Neuron (in vitro differentiated cells): ENCODE results near the genes NAPB, CSTL1 and CST7.

DNA sequence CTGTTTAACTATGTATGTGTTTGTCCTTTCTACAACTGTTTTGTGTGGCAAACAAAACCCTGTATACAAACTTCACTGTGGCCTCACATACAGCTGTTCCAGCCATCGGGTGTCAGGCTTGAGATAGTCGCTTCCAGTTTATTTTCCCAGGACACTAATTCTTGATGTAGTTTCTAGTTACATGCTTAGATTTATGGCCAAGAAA lies 64.0 kb downstream of the KIZ start:
- PRO-cap = no peak

DNA sequence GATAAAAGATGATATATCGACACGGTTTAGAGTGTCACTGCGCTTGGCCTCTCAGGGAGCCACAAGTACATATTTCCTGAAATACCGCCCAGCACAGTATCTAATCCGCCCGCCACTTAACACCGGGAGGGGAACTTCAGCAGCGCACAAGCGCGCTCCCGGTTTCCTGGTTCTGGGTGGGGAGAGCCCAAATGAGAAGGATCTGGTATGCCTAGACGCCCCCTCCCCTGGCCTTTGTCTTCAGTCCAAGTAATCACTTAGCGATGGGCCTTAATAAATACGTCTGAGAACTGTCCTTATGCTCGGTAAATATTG lies 7.1 kb downstream of the NKX2-2 start:
- PRO-cap = no peak

DNA sequence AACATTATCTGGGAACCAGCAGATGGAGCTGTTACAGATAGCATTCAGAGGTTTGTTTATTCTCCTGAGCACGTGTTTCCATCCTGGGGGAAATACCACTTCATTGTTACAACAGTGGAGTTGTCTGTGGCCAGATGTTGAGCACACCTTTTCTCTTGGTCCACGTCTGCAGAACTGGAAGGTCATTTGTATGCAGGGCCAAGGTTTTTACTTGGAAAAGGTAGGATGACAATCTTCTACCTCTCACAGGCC lies 16.1 kb upstream of the NKX2-2 start:
- PRO-cap = no peak

- PRO-cap = no peak
These were observed 14.0 kb downstream of the FOXA2 start for GRCh38 chr20:22570323-22570885.

GRCh38 chr20:22574847-22575918 lies 9.2 kb downstream of the FOXA2 start:
- PRO-cap = no peak

- PRO-cap = no peak
These were observed 179.2 kb upstream of the FOXA2 start for GRCh38 chr20:22763560-22764050.

DNA sequence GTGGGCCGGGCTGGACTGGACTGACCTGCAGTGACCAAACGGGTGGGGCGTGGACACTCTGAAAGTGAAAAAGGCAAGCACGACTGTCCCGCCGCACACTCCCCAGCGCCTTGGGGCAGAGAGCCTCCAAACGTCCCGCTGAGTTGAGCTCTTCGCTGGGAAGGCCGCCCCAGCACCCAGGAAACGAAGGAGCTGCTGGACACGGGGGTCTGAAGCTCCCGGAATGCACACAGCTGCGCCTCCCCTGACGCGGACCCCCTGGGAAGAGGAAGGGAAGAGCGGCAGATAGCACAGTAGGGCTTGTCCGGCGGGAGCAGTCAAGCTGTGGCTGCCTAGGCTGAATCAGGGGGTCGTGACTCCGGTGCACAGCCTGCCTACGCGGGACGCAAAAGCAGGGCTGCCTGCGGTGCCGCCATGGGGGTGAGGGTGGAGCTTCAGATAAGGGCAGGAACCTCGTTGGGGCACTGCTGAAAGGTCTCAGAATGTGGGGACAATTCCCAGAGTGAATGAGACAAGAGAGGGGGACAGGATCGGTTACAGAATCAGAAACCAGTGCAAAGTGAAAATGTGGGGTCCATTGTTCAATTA lies 1.8 kb upstream of the THBD start:
- PRO-cap = no peak

GRCh38 chr20:23082659-23083331 lies 3.3 kb downstream of the CD93 start:
- PRO-cap = no peak

GRCh38 chr20:23085604-23086160 lies 442 bp downstream of the CD93 start:
- PRO-cap = no peak

DNA sequence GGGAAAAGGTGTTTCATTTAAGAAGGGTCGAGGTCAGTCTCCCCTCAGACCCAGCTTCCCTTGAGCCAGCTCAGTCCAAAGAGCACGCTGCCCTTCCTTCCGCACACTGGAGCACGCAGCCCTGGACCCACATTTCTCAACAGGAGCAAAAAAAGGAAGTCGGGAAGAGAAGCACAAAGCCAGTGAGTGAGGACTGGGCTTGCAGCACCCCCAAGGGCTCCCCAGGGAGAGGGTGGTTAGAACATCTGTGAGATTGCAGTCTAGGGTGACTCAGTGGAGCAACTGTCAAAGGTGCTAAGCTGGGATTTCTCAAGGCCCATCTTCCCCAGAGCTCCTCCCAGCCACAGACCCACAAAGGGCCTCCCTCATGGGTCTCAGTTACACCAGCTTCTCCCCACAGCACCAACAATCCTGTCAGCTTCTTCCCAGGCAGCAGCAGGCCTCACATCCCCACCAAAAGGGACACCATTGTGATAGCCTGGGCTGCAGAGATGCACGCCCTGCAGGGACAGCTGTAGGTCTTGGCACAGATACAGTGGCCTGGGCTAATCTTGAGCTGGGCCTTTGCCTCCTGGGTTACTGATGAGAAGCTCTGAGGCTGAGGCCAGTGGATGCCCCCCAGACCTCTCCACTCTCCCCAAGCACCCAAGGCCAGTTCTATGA lies 39.6 kb upstream of the CD93 start:
- PRO-cap = no peak

DNA sequence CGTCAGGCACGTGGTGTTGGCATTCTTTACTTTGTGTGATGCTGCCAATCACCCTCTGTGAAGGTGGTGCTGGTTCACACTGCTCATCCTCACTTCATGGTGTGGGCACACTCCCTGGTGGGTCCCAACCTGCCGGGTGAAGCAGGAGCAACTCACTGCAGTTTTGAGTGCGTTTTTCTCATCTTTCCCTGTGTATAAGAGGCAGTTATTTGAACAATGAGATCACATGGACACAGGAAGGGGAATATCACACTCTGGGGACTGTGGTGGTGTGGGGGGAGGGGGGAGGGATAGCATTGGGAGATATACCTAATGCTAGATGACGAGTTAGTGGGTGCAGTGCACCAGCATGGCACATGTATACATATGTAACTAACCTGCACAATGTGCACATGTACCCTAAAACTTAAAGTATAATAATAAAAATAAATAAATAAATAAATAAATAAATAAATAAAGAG lies 53.6 kb upstream of the CD93 start:
- PRO-cap = no peak

GRCh38 chr20:23149997-23150574 lies 64.0 kb upstream of the CD93 start:
- PRO-cap = no peak

GRCh38 chr20:23156034-23156482 lies 69.9 kb upstream of the CD93 start:
- PRO-cap = no peak

- PRO-cap = no peak
These were observed 103.8 kb upstream of the NXT1 start for GRCh38 chr20:23246449-23247621.

- PRO-cap = bidirectional peak, plus-strand start at chr20:23421583, minus-strand start at chr20:23421373
These were observed at the start of gene NAPB for GRCh38 chr20:23421091-23421824. Gene NAPB (minus strand): TSS chr20:23421488.

- PRO-cap = no peak
These were observed at the start of gene CSTL1 for GRCh38 chr20:23439567-23439816. Gene CSTL1 (plus strand): TSS chr20:23439685.

GRCh38 chr20:23602164-23602554 lies 3.6 kb downstream of the CST9 start:
- PRO-cap = no peak

DNA sequence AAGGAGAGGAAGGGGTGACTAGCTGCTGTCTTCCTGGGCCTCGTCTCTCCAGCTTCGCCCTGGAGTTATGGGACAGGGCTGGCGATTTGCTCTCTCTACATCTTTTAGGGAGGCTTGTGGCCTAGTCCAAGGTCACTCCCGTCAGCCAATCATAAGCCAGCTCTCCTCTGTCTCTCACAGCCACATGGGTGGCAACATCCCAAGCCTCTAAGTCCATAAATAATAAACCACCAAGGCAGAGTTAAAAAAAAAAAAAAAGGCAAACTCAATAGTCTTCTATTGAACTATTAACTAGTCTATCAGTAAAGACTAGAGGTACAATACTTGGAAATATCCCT lies 7.3 kb downstream of the CST3 start:
- PRO-cap = no peak

DNA sequence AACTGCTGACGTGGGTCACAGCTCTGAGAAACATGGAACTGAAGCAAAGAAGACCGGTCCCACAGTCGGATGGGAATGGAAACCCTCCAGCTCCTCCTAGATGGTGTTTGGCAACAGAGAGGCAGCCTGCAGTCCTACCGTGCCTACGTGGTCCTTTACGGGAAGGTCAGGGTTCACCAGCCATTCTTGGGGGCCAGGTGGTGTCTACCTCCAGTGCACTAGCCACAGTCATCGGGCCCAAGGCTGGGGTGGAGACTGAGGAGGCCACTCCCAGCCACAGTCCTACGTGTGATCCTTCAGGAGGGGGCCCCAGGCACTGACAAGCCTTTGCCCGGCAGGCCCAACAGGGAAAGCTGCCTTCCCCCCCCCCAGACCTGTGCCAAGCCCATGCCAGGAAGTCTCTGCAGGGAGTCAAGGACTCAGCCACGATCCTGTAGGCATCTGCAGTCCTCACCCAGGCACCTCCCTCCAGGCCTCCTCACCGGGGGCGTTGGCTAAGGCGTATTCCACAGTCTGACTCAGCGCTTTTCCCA lies 203.1 kb upstream of the CST7 start:
- PRO-cap = no peak

DNA sequence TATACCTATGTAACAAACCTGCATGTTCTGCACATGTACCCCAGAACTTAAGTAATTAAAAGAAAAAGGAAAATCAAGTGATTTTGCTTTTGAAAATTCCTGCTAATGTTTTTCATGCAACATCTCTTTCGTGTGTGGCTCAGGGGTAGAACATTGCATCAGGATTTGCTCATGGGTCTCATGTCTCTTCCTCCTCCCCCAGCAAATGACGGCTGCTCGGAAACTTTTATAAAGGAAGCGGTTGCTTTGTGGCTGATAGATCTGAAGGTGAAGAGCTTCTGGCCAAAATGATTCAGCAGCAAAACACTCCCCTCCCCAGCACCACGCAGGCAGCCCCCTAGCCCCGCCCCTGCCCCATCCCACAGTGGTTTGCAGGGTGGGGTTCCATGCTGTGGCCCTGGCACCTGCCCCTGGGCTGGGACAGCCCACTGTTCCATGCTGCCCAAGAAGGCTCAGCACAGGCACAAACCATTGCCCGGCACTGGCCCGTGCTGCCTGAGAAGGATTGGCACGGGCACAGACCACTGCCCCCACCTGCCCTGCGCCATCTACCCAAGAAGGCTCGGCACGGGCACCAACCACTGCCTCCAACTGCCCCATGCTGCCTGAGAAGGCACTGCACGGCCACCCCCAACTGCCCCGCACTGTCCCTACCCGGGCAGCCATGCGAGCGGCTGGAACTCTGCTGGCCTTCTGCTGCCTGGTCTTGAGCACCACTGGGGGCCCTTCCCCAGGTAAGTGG lies at the start of gene CST7:
TSS of gene CST7 (plus strand) at position 428 of the 742 bp plus-strand sequence.
- PRO-cap = no peak